Thoracic aorta (tissue), 1 donor: ENCODE data around the gene SDR42E2.

DNA sequence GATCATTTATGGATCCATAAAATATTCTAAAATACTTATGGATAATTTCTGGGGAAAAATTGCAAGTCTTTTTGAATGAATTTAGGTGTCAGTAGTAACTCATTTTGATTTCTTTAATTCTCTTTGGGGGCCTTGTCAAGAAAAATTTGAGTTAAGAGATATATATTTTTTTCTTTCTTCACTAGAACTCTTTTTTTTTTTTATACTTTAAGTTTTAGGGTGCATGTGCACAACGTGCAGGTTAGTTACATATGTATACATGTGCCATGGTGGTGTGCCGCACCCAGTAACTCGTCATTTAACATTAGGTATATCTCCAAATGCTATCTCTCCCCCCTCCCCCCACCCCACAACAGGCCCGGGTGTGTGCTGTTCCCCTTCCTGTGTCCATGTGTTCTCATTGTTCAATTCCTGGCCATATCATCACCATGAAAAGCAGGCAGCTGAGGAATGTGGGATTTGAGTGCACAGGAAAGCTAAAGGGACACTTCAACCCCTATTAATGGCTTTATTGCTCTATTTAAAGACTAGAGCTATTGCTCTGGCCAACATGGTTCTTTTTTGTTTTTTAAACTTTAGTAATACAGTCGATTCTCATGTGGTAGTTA is 37.9 kb downstream of the MOSMO start:
- RAMPAGE, long total RNA = no peak

- RAMPAGE, long total RNA = no peak
Measured at GRCh38 chr16:22162193-22162790, at the start of gene SDR42E2. Gene SDR42E2, plus strand, starts transcription at chr16:22162506.

GRCh38 chr16:22195505-22195978 is 10.5 kb upstream of the EEF2K start:
- RAMPAGE, long total RNA = no peak

DNA sequence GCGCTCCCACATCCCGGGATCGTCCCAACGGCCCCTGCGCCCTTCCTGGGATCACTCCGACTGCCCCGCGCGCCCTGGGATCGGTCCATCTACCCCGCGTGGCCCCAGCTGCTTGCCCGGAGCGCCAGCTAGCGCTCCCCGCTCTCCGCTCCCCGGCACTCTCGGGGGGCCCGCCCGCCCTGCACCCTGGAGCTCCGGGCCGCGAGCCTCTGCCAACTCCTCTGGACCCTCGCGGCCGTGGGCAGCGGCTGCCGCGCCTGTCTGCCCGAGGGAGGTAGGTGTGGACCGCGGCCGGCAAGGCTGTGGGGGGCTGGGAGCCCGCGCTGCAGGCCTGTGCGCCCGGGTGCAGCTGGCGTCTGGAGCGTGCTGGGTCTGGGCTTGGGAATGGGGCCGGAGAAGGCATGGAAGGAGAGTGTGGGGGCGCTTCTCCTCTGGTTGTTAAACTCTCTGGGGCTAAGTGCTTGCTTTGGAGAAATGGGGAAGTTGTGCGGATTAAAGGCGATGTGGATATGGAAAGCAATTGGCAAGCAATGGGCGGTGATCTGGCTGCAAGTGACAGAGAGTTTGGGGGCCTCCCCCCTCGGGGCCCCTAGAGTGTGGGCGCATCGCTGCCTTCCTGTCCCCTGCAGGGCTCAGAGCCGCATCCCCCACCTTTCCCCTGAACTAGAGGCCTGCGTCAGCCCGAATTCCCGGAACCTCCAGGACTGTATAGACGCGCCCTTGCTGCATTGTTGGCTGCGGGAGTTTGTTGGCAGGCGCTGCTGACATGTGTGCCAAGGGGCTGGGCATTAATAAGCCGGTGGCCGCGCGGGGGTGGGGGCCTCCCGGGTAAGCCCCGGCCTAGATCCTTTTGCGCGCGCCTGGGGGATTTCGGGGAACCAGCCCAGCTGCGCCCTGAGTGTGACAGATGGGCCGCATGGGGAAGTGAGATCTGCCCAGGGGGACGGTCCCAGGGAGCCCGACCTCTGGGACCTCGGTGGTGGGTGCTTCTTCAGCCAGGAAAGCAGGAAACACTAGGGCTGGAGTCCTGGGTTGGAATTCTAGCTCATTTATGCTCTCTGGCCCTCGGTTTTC is 665 bp downstream of the EEF2K start:
- RAMPAGE, long total RNA = start-site peak on the plus strand centred at position 158 of the sequence, 7 bp wide, 29 reads

GRCh38 chr16:22346233-22347082 is 28.0 kb downstream of the CDR2 start:
- RAMPAGE, long total RNA = no peak

DNA sequence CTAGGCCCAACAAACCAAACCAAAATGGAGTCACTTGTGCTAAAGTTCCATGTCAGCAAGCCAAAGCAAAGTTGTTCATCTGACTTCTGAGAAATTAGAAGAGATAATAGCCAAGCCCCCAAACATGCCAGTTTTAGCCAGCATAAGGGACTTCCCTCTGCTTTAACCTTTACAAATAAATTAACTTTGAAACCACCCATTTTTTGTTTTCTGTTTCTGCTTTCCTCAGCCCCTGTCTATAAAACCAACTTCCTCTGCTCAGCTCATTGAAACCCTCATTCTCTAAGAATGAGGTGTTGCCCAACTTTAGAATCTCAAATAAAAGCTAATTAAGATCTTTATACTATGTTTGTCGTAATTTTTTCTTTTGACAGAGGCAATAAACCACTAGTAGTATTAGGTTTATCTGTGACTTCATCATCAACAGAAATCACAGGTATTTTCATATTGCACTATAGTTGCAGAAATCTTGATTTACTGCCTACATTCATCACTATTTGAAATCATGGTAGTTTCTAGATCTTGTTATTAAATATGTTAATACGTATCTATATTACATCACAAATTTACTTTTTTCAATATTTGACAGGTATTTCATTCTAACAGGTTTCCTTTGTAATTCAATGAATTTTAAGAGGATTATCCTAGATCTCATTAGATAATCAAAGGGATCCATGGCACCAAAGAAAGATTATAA is 18.7 kb downstream of the CDR2 start:
- RAMPAGE, long total RNA = no peak

- RAMPAGE, long total RNA = no peak
Measured at GRCh38 chr16:22370032-22370678, 4.3 kb downstream of the CDR2 start.

- RAMPAGE, long total RNA = no peak
Measured at GRCh38 chr16:22419675-22420508, 45.5 kb upstream of the CDR2 start.

GRCh38 chr16:23104566-23104955 is 44.7 kb downstream of the USP31 start:
- RAMPAGE, long total RNA = no peak

DNA sequence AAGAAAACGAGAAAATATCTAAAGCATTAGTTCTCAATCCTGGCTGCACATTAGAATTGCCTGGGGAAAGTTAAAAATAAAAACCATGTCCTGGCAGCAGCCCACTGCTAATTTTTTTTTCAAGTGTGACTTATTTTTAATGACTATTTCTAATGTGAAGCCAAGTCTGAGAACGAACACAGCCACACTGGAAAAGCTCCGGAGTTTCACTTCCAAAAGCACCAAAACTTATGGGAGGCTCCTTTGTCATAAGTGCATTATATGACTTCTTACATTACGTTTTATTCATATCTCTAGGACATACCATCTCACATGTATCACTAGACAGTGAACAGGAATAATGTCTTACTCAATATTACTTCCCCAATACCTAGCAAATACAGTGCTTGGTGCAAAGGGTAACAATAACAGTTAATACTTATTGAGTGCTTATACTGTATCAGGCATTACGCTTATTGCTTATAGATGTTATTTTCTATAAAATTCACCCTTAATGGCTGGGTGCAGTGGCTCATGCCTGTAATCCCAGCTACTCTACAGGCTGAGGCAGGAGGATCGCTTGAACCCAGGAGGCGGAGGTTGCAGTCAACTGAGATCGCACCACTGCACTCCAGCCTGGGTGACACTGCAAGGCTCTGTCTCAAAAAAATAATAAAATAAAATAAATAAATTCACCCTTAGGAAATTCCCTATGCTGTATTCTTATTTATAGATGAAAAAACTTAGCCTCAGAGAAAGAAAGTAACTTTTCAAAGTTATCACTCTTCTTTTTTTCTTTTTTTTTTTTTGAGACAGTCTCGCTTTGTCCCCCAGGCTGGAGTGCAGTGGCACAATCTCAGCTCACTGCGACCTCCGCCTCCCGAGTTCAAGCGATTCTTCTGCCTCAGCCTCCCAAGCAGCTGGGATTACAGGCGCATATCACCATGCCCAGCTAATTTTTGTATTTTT is 30.6 kb downstream of the USP31 start:
- RAMPAGE, long total RNA = no peak

GRCh38 chr16:23423250-23423910 is 29.6 kb downstream of the COG7 start:
- RAMPAGE, long total RNA = start-site peak on the minus strand at chr16:23423542-23424036, 13 reads

DNA sequence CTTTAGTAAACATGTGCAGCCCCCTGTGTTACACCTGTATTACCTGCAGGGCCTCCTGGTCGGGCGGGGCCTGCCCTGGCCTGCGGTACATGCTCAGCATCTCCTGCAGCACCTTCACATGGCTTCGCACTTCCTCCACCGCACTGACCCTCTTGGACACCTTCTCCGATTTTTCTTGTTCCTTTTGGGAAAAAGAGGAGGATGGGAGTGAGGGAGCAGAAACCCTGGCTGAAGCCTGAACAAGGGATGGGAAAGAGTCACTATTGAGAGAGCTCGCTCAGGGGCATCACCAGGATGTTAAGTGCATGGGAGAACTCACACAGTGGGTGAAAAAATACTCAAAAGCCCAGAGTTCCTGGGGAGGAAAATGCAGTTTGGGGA is 24.3 kb downstream of the GGA2 start:
- RAMPAGE, long total RNA = no peak

- RAMPAGE, long total RNA = no peak
Measured at GRCh38 chr16:23486353-23487035, 23.8 kb downstream of the GGA2 start.

DNA sequence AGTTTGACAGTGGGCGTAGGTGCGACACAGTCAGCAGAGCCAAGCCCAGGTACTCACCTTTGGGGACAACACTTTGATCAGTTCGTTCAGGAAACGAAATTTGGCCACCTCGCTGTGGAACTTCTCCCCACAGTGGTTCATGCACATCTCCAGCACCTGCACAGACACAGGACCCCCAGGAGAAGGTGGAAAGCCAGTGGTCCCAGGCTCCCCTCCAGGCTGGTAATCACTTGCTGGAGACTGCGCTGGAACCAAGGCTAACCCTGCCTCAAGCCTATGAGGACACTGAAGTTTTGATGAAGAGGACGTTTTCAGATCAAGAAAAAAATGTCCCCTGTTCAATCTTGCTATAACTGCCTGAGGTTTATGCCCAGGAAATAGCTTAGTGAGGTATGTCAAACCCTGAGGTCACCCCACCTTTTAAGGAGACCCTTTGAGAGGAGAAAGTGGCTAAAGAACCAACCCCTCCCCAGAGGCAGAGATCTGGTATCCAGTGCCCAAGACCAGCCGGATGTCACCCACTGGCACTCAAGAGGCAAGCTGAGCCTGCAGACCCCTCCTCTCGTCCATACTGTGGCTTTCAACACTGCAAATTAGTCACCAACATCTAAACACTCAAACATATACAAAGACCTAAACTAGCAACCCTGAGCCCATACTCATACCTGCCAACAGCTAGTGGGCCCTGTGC is 16.8 kb downstream of the GGA2 start:
- RAMPAGE, long total RNA = no peak

- RAMPAGE, long total RNA = no peak
Measured at GRCh38 chr16:23514833-23515253, 4.5 kb upstream of the GGA2 start.

DNA sequence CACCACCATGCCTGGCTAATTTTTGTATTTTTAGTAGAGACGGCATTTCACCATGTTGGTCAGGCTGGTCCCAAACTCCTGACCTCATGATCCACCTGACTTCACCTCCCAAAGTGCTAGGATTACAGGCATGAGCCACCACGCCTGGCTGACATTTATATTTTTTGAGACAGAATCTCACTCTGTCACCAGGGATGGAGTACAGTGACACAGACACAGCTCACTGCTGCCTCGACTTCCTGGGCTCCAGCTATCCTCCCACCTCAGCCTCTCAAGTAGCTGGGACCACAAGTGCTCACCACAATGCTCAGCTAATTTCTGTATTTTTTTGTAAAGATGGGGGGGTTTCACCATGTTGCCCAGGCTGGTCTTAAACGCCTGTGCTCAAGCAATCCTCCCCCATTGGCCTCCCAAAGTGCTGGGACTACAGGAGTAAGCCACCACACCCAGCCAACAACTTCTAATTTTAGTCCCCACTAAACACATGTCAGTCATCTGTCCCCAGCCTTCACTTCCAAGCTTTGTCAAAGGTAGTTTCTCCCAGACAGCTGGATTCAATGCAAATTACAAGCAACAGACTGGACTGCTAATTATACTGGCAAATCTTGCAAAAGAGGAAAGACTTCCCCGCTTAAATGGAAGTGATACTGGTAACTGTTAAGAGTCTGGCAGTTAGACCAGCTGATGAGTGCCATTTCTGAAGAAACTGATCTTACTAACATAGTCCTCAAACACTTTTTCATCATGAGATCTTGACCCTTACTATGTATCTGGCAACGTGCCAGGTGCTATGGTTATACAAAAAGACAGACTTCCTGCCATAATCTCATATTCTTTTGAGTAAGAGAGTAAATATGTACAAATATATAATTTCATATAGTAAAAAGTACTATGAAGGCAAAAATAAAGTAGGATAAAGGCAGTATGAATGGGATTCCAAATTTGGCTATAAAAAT is 8.0 kb upstream of the GGA2 start:
- RAMPAGE, long total RNA = no peak

GRCh38 chr16:23520336-23520924 is 10.1 kb upstream of the GGA2 start:
- RAMPAGE, long total RNA = no peak

GRCh38 chr16:23538488-23538964 is 18.6 kb downstream of the EARS2 start:
- RAMPAGE, long total RNA = no peak

DNA sequence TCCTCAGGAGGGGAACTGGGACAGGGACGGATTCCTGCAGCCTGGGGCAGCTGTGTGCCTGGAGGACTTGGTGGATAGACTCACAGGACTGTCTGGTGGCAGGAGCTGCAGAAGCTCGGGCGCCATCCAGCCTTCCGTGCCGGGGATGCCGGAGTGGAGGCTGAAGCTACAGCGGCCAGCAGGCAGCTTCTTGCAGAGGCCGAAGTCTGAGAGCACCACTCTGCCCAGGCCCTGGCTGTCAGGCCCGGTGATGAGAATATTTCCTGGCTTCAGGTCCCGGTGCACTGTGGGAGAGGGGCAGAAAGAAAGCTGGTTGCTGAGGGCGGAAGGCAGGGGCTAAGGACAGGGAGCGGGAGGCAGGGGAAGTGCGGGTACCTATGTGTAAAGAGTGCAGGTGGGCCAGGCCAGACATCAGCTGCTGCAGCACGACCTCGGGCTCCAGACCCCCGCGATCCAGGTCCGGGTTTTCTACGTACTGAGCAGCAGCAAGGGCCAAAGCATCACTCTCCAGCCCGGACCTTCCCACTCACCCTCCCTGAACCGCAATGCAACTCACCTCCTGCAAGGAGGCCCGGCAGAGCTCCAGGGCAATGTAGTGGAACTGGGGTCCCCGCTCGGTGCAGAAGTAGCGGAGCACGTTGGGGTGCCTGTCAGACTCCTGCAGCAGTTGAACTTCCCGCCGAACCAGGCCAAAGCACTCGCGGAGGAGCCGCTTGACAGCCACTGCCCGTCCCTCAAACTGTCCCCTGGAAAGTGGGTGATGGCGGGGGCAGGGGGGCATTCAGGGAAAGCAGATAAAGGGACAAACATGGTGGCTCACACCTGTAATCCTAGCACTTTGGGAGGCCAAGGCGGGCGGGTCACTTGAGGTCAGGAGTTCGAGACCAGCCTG is 16.2 kb downstream of the PLK1 start:
- RAMPAGE, long total RNA = no peak

GRCh38 chr16:23698984-23699548 is 14.0 kb downstream of the ERN2 start:
- RAMPAGE, long total RNA = no peak